Endothelial cell of umbilical vein (primary cell): ENCODE measurements around a stretch of chr22.

GRCh38 chr22:28754130-28754491, 12.3 kb downstream of the HSCB start:
- PRO-cap: no peak
CAGE:
- cytosol, long polyA minus RNA: no peak
- cytosol, long polyA plus RNA: no peak
- long polyA plus RNA: no peak
- nucleus, long polyA minus RNA: no peak
- nucleus, long polyA plus RNA: no peak

DNA sequence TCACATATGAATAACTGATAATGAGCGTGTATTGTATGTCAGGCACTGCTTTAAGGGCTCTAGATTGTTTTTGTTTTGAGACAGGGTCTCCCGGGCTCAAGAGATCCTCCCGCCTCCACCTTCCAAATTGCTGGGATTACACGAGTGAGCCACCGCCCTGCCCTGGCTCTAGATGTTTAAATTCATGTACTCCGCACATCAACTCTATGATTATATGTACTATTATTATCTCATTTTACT, 316 bp upstream of the CCDC117 start:
- PRO-cap: no peak
CAGE:
- cytosol, long polyA minus RNA: no peak
- cytosol, long polyA plus RNA: no peak
- long polyA plus RNA: no peak
- nucleus, long polyA minus RNA: no peak
- nucleus, long polyA plus RNA: no peak

GRCh38 chr22:28788054-28788797, 15.7 kb downstream of the CCDC117 start:
- PRO-cap: no peak
CAGE:
- cytosol, long polyA minus RNA: no peak
- cytosol, long polyA plus RNA: no peak
- long polyA plus RNA: no peak
- nucleus, long polyA minus RNA: no peak
- nucleus, long polyA plus RNA: no peak

DNA sequence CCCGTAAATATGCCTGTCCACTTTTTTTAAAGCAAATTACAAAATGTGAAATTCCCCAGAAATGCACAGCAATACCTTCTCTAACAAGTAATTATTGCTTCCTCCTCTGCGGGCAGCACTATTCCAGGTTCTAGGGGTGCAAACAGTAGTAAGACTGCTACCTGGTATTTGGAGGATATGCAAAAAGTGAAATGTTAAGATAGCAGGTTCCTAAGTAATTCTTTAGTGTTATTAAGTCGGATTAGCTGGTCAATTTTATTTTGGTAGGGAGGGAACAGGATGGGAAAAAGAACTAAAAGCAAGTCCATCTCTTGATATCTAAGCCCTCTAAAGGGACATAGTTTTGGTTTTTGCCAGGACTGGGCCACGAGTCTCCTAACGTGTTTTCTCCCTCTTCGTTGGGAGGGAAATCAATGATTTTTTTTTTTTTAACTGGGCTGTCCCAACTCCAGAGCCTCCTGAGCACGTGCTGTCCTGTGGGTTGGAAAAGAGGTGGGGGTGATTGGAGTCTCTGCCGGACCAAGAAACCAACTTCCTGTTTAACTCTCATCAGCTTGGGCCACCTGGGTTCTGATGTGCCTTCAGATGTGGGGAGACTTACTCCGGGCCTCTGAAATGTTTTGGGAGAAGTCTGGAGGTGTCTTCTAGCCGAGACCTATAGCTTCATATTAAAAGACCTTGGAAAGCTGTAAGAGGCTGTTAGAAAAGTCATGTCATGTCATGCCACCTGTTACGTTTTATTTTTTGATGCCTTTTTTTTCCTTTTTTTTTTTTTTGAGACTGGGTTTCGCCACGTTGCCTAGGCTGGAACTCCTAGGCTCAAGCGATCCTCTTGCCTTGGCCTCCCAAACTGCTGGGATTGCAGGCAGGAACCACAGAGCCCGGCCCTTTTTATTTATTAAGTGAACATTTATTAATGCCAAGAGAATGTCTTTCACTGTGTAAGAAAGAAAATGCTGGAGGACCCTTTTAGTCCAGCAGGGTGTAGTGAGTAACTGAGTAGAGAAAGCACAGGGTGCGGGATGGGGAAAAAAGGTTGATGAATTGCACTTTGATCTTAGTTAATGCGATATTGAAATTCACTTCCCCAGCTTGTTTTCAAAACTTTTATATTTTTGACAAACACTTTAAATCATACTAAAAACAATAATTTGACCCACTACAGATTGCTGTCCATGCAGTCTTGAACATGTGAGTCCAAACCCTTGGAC, 29.8 kb downstream of the CCDC117 start:
- PRO-cap: no peak
CAGE:
- cytosol, long polyA minus RNA: no peak
- cytosol, long polyA plus RNA: no peak
- long polyA plus RNA: no peak
- nucleus, long polyA minus RNA: no peak
- nucleus, long polyA plus RNA: no peak

DNA sequence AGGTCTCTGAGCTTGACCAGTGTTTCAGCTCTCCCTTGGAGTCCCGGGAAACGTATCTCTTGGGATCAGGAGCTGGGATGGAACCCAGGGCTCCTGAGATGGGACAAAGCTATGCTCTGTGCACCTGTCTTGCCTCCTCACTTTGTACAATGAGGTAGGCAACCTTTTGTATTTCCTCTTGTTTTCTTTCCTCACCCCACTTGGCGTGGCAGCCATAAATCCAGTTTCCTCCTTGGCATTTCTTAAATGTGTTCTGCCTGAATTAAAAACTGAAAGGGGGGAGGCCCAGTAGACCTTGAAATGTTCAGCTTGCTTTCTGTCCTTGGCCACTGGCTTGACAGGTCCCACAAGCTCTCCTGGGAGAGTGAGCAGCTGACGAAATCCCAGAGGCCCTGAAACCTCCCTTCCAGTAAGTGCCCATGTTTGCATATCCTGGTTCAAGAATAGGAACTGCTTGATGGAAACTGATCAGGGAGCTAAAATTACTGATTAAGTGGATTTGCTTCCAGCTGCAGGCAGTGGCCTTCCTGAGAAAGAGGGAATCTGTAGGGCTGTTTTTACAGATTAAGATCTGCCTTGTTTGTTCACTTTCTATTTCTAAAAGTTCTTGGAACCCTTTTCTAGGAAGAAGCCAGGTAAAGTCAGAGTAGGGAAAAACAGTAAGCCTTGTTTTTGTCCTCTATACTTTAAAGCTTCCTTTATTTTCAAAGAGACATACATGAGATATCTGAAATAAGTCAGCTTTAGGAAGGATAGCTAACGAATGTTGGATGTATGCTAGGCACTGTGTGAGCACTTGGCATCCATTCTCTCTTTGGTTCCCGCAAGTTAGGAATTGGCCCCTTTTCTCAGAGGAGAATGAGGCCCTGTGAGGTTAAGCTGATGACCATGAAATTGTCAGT, 46.1 kb downstream of the CCDC117 start:
- PRO-cap: no peak
CAGE:
- cytosol, long polyA minus RNA: no peak
- cytosol, long polyA plus RNA: no peak
- long polyA plus RNA: no peak
- nucleus, long polyA minus RNA: no peak
- nucleus, long polyA plus RNA: no peak

- PRO-cap: no peak
CAGE:
- cytosol, long polyA minus RNA: no peak
- cytosol, long polyA plus RNA: no peak
- long polyA plus RNA: no peak
- nucleus, long polyA minus RNA: no peak
- nucleus, long polyA plus RNA: no peak
Observed at GRCh38 chr22:28923652-28924448, 40.5 kb downstream of the ZNRF3 start.

- PRO-cap: no peak
CAGE:
- cytosol, long polyA minus RNA: no peak
- cytosol, long polyA plus RNA: no peak
- long polyA plus RNA: no peak
- nucleus, long polyA minus RNA: no peak
- nucleus, long polyA plus RNA: no peak
Observed at GRCh38 chr22:29022016-29022708, 39.5 kb downstream of the C22orf31 start.

- PRO-cap: no peak
CAGE:
- cytosol, long polyA minus RNA: no peak
- cytosol, long polyA plus RNA: no peak
- long polyA plus RNA: no peak
- nucleus, long polyA minus RNA: no peak
- nucleus, long polyA plus RNA: no peak
Observed at GRCh38 chr22:29093953-29094479, 21.2 kb downstream of the KREMEN1 start.

- PRO-cap: no peak
CAGE:
- cytosol, long polyA minus RNA: no peak
- cytosol, long polyA plus RNA: no peak
- long polyA plus RNA: no peak
- nucleus, long polyA minus RNA: no peak
- nucleus, long polyA plus RNA: no peak
Observed at GRCh38 chr22:29096662-29097640, 24.1 kb downstream of the KREMEN1 start.

- PRO-cap: no peak
CAGE:
- cytosol, long polyA minus RNA: no peak
- cytosol, long polyA plus RNA: no peak
- long polyA plus RNA: no peak
- nucleus, long polyA minus RNA: no peak
- nucleus, long polyA plus RNA: no peak
Observed at GRCh38 chr22:29119820-29120563, 47.2 kb downstream of the KREMEN1 start.

GRCh38 chr22:29151912-29152724, 53.6 kb upstream of the EMID1 start:
- PRO-cap: no peak
CAGE:
- cytosol, long polyA minus RNA: no peak
- cytosol, long polyA plus RNA: no peak
- long polyA plus RNA: no peak
- nucleus, long polyA minus RNA: no peak
- nucleus, long polyA plus RNA: no peak

- PRO-cap: no peak
CAGE:
- cytosol, long polyA minus RNA: no peak
- cytosol, long polyA plus RNA: no peak
- long polyA plus RNA: no peak
- nucleus, long polyA minus RNA: no peak
- nucleus, long polyA plus RNA: no peak
Observed at GRCh38 chr22:29152725-29153317, 52.9 kb upstream of the EMID1 start.

GRCh38 chr22:29206573-29206880, 831 bp downstream of the EMID1 start:
- PRO-cap: no peak
CAGE:
- cytosol, long polyA minus RNA: no peak
- cytosol, long polyA plus RNA: no peak
- long polyA plus RNA: no peak
- nucleus, long polyA minus RNA: no peak
- nucleus, long polyA plus RNA: no peak

DNA sequence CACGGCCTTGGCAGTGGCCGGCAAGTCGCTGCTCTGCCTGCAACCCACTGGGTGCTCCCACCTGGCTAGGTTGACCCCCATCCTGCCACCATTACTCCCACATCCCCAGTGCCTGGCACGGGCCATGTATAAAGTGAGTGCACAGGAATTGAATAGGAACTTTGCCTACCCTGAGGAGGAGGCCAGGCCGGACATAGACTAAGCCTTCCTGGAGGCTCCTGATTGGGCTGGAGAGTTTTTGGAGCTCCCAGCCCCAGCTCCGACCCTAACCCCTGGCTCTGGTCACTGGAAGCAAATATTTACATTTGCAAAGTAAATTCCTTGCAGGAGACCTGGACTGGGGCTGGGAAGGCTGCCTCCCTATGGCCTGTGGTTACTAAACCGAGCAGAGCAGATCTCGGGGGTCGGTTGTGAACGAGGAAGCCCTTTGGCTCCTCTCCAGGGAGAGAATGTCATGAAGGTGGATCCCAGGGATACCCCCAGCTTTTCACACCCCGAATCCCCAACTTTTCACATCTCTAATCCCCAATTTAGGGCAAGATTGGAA, 14.5 kb downstream of the EMID1 start:
- PRO-cap: no peak
CAGE:
- cytosol, long polyA minus RNA: no peak
- cytosol, long polyA plus RNA: no peak
- long polyA plus RNA: no peak
- nucleus, long polyA minus RNA: no peak
- nucleus, long polyA plus RNA: no peak

DNA sequence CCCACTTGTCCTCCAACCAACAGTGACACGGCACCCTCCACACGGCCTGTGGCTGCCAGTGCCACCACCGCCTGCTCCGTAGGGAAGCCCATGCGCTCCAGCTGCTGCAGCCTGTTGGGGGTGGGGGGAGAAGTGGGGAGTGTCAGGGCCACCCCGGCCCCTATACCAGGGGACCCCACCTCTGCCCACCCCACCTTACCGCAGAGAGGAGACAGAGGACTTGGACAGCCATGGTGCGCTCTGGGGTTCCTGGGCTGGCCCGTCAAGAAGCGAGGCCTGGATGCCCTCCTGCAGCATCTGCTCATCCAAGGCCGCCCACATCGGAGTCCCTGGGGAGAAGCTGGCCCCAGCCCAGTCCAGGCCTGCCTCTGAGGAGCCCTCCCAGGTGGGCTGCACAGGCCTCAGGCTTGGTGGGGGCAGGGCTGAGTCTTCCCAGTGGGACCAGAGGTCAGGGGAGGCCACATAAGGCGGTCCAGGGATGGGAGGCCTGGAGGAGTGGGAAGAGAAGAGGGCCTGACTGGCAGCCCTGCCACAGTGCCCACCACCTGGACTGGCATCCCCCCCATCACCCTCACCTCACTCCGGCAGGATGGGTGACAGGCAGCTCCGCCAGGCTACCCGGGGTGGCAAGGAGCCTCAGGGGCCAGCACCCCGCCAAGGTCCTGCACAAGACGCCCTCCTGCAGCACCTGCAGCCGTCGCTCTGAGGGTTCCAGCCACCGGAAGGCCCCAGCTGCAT, 7.5 kb downstream of the RHBDD3 start:
- PRO-cap: no peak
CAGE:
- cytosol, long polyA minus RNA: no peak
- cytosol, long polyA plus RNA: no peak
- long polyA plus RNA: no peak
- nucleus, long polyA minus RNA: no peak
- nucleus, long polyA plus RNA: no peak

DNA sequence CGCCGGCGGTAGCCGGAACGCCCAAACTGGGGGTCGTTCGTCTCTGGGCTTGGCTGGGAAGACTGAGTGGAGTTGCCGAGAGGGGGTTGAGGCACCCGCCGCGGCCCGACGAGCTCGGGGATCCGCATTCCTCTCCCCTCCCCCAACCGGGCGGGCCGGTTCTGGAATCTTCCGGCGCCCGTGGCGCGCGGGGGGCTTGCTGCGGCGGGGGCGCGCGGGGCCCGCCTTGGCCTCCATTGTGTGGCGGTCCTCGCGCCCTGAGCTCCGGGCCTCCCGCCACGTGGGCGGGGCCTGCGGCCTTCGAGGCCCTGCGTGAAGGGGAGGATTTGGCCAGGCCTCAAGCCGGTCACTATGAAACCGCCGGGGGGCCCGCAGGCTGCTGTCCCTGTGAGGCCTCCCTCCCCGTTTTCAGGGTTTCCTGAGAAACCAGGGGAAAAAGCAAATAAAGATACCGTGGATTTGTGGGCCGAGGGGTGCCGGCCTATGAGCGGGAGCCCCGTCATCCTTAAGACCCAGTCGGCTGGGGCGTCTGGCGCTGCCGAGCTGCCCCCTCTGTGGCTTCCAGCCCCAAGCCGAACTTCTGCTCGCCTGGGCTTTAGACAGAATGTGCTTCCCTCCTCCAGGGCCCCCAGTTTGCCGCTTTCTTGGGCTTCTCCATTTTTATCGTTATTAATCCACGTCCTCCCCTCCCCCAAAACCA, 456 bp downstream of the EWSR1 start:
- PRO-cap: bidirectional peak, plus-strand start at position 352 of the sequence, minus-strand start at position 293 of the sequence
CAGE:
- cytosol, long polyA minus RNA: no peak
- cytosol, long polyA plus RNA: no peak
- long polyA plus RNA: no peak
- nucleus, long polyA minus RNA: no peak
- nucleus, long polyA plus RNA: no peak

GRCh38 chr22:29330728-29331303, 15.3 kb upstream of the RASL10A start:
- PRO-cap: no peak
CAGE:
- cytosol, long polyA minus RNA: no peak
- cytosol, long polyA plus RNA: no peak
- long polyA plus RNA: no peak
- nucleus, long polyA minus RNA: no peak
- nucleus, long polyA plus RNA: no peak

DNA sequence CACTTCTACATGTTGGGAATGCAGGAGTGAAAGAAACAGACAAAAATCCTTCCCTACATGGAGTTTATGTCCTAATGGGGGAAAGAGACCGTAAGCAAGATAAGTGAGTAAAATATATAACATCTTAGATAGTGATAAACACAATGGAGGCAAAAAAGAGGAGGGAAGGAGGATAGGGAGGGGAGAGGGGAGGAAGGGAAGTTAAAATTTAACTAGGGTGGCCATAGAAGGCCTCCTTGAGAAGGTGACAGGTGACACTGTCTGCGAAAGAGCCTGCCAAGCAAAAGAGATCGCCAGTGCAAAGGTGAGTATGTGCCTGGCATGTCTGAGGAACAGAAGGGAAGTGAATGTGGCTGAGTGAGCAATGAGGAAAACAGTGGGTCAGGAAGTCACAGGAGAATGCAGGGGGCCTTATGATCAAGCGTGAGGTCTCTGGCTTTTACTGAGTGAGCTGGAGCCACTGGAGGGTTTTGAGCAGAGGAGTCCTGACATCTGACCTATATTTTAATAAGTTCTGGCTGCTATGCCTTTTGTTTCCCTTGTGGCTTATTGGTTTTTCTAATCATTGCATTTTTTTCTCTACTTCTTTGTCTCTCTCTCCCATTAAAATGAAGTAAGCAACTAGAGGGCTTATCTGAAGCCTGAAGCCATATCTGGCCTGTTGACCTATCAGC, 5.8 kb downstream of the AP1B1 start:
- PRO-cap: no peak
CAGE:
- cytosol, long polyA minus RNA: no peak
- cytosol, long polyA plus RNA: no peak
- long polyA plus RNA: no peak
- nucleus, long polyA minus RNA: no peak
- nucleus, long polyA plus RNA: no peak

DNA sequence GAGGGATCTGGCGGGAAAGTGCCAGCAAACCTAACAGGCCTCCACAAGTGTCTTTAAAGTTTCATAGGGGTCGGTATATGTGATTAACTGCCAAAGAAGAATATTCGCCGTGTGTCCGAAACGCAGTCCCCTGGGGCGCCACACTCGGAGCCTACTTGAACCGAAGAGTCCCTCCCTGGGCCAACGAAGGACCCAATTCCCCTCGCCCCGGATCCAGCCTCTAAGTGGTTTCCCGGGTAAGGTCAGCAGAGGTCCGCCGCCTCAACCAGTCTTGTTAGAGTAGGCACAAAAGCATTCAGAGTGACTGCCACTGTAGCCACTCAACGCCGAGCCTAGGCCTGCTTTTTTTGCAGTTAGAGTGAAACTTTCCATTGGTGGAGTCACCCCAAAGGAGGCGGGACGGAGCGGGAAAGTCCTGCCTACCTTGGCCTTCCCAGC, 401 bp upstream of the NF2 start:
- PRO-cap: bidirectional peak, plus-strand start outside the sequence, minus-strand start at position 273 of the sequence
CAGE:
- cytosol, long polyA minus RNA: no peak
- cytosol, long polyA plus RNA: no peak
- long polyA plus RNA: no peak
- nucleus, long polyA minus RNA: no peak
- nucleus, long polyA plus RNA: no peak

- PRO-cap: no peak
CAGE:
- cytosol, long polyA minus RNA: no peak
- cytosol, long polyA plus RNA: no peak
- long polyA plus RNA: no peak
- nucleus, long polyA minus RNA: no peak
- nucleus, long polyA plus RNA: no peak
Observed at GRCh38 chr22:29702805-29703637, 16.8 kb upstream of the CABP7 start.